ENCODE results near the genes TRMT61B and WDR43.

DNA sequence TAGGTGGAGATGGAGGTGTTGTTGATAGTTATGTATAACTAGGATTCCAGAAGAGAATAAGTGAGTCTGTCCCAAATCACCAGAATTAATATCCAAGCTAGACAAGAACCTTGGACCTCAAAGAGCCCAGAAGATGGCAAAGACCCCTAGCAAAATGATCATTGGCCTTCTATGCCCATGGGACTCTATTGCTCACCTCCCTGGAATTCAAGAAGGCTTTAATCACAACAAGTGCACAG, 88.4 kb upstream of the PPP1CB start:
- PRO-cap: no peak

DNA sequence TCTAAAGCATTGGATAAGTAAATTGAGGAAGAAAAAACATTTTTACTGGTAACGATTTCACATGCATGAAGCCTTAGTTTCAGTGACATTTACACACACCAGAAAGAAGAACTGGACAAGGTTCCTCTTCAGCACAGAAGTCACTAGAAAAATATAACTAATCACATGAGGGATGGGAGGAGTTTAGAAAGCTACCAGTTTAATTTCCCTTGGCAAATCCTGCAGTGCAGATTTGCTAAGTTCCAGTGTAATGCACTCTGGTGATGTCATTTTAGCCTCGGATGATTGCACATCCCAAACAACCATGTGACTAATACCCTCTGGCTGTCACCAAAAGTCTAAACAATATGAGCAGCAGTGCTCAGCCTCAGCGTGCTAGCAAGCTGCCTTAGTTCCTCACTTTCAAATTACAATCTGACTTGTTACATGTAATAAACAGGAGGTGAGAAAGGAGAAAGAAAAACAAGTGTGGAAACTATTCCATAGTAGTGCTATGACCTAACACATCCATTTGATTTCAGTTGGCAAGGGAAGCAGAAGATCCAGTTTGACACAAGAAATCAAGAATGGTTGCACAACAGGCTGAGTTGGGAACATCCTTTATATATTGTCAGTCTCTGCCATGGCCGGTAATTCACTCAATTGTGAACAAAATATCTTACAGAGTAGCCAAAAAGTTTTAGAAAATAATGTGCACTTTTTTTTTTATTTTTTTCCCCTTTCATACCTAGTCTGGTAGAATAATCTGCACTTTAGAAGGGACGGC, 35.2 kb upstream of the PPP1CB start:
- PRO-cap: no peak
- RRBS, 2 experiments: no CpG with 5 or more reads among the region's 5 CpGs

- PRO-cap: bidirectional peak, plus-strand start at chr2:28752285, minus-strand start at chr2:28752292; bidirectional peak, plus-strand start at chr2:28752546, minus-strand start at chr2:28752527
- RRBS, 2 experiments: under 1 to 2% methylated on average over 15 to 17 of the region's 54 CpGs
Measured at GRCh38 chr2:28752199-28752719, 629 bp downstream of the PPP1CB start.

- PRO-cap: bidirectional peak, plus-strand start at chr2:28870421, minus-strand start at chr2:28870280; bidirectional peak, plus-strand start at chr2:28870709, minus-strand start at chr2:28870718
- RRBS, 2 experiments: no CpG with 5 or more reads among the region's 61 CpGs
Measured at GRCh38 chr2:28870150-28871061, at the start of gene TRMT61B. Gene TRMT61B, minus strand, starts transcription at chr2:28870309.

GRCh38 chr2:28894136-28895006, at the start of gene WDR43:
Gene WDR43, plus strand, starts transcription at chr2:28894667.
- PRO-cap: bidirectional peak, plus-strand start at chr2:28894690, minus-strand start at chr2:28894356
- RRBS, 2 experiments: 4 to 14% methylated on average over 8 of the region's 73 CpGs

DNA sequence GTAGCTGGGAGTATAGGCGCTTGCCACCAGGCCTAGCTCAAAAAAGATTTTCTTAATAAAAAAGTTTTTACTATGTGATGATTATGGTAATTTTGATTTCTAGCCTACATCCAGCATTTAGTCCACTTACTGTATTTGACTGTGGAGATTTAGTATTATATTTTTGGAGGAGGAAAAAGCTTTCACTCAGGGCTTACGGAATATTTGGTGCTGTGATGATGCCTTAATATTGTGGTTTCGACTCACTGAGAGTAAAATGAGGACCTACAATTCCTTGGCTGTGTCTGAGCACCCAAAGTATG, 18.9 kb downstream of the WDR43 start:
- PRO-cap: no peak
- RRBS, 2 experiments: no CpG with 5 or more reads among the region's 3 CpGs

GRCh38 chr2:28924132-28924948, 29.9 kb downstream of the WDR43 start:
- PRO-cap: no peak
- RRBS, 2 experiments: no CpG with 5 or more reads among the region's 9 CpGs

DNA sequence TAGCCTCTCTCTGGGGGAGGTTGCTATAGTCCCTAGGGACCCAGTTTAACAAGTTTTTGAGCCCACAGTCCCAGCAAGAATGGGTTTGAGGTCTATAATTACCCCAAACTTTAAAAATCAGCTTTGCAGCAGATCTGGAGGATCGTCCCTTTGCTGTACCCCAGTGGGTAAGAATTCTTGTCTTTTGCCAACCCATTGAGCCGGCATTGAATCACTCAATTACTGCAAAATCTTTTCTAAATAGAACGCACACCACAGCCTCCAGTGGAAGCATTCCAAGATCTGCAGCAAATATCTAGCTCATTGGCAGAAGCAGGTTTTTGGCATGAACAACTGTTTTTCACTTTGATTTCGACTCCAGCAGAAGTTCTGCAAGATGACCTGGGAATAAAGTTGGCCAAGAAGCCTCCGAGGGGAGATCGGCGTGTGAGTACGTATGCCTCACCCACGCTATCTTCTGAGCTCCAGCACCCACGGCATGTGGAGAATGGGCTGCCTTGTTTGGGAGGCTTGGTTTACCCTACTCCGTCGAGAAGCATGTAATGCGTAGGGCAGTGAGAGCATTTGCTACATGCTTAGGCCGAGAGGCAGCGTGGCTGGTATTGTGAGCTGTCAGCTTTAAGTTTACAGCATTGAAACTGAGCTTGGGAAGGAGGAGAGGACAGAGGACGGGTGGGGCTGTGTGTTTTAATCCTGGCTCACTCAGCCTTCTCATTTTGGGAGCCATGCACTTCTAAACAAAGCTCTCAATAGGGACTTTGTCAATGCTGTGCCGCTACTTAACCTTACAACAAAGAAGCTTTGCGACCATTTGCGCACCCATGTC, 10.6 kb downstream of the PCARE start:
- PRO-cap: no peak
- RRBS, 2 experiments: no CpG with 5 or more reads among the region's 19 CpGs

GRCh38 chr2:29066238-29066848, 8.0 kb downstream of the PCARE start:
- PRO-cap: no peak
- RRBS, 2 experiments: no CpG with 5 or more reads among the region's 8 CpGs

- PRO-cap: no peak
- RRBS, 2 experiments: no CpG with 5 or more reads among the region's 5 CpGs
Measured at GRCh38 chr2:29940729-29941111, 19.3 kb upstream of the ALK start.

GRCh38 chr2:30151383-30152173, 4.8 kb downstream of the YPEL5 start:
- PRO-cap: no peak
- RRBS, 2 experiments: no CpG with 5 or more reads among the region's 3 CpGs

- PRO-cap: no peak
- RRBS, 2 experiments: no CpG with 5 or more reads among the region's 11 CpGs
Measured at GRCh38 chr2:30225015-30225901, 6.1 kb upstream of the LBH start.

- PRO-cap: no peak
- RRBS, 2 experiments: no CpG with 5 or more reads among the region's 4 CpGs
Measured at GRCh38 chr2:30235702-30236305, 4.5 kb downstream of the LBH start.

GRCh38 chr2:30265845-30266814, 34.8 kb downstream of the LBH start:
- PRO-cap: no peak
- RRBS, 2 experiments: no CpG with 5 or more reads among the region's 9 CpGs

DNA sequence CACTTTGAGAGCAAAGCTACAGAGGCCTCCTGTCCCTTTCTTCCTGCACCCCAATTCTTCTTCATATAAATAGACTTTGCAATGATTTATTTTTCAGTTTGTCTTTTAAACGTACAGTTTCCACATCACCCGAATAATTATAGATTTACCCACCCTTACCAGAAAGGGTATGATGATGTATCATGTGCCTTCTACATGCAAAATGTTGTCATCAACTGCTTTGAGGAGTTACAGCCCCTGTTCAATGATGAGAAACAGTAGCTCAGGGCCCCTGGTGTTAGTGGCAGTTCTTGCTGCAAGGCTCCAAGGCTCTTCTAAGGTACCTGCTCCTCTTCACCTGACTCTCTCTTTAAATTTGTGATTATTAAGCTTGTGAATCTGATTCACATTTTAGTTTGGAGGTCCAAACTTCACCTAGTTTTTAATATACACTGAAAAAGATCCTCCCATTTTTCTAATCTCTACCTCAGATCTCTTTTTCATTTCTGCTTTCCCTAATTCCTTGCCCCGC, 39.7 kb downstream of the LBH start:
- PRO-cap: no peak
- RRBS, 2 experiments: no CpG with 5 or more reads among the region's 3 CpGs

DNA sequence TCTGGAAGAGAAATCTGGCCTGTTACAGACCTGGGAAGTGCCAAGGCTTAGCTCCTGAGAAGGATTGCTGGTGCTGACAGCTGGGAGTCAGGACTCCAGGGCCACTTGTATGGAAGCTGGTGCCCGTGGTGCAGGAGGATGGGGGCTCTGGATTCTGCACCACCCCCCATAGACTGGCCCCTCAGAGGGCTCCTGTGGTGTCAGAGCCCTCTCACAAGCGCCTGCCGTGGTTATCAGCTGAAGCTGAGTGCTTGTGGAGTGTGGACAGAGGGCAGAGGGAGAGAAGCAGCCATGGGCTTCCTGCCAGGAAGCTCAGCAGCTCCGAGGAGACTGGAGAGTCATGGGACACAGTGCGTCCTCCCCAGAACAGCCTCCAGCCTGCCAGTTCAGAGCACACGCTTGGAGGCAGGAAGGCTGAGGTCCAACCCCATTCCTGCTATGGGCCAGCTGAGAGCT, 87.2 kb upstream of the LCLAT1 start:
- PRO-cap: no peak
- RRBS, 2 experiments: no CpG with 5 or more reads among the region's 6 CpGs

- PRO-cap: no peak
- RRBS, 2 experiments: no CpG with 5 or more reads among the region's 13 CpGs
Measured at GRCh38 chr2:30823244-30824008, 16.2 kb upstream of the CAPN13 start.

- PRO-cap: no peak
- RRBS, 2 experiments: 50 to 79% methylated on average over 17 to 20 of the region's 33 CpGs
Measured at GRCh38 chr2:31137188-31137648, 1.0 kb downstream of the GALNT14 start.

DNA sequence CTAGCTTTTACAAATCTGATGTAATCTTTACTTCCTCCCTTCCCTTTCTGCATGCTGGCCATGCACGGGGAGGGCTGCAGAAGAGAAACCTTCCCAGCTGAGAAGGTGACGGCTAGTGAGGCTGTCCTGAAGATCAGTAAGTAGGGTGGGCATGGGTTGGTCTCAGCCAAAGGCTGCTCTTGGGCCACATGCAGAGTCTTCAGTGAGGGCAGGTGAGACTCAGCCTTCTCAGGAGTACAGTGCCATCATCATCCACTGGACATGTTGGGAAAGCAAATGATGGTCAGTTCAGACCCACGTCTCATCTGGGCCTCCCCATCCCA, 36.2 kb upstream of the GALNT14 start:
- PRO-cap: unidirectional peak, plus-strand start at position 107 of the sequence
- RRBS, 2 experiments: no CpG with 5 or more reads among the region's 3 CpGs

DNA sequence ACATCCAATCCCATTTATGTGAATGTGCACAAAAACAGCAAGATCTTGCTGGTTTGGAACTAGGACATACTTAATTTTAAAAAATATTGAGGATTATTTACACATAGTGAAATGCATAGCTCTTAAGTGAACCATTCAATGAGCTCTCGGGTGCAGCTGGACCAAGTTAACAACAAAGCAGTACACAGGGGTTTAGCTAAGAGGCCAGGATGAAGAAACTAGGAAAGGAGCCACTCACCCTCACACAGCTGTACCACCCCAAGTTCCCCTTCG, 85.2 kb downstream of the EHD3 start:
- PRO-cap: no peak
- RRBS, 2 experiments: no CpG with 5 or more reads among the region's 2 CpGs

Data from HEK293 (cell line).